Diencephalon (tissue), 2 donors: Measurements from ENCODE around the genes TRA2B and KNG1.

GRCh38 chr3:185712906-185713564 is 111.8 kb downstream of the IGF2BP2 start:
- RAMPAGE, long total RNA, result no peak

DNA sequence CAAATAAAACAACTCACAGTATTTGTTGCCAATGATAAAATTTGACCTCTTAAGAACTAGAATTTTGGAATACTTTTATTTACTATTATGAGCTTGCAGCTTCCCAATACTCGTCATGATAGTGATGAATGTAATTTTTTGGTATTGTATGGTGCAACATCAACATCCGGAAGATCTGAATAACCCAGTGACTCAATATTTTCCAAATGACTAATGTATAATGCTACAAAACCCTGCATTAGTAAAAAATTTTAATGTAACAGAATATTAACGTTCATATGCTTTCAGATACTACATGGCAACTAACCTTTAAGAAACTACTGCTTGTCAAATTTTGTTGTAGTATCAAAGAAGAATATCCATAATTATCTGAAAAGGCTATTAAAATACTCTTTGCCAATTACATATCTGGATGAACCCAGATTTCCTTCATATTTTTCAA is 95.4 kb downstream of the IGF2BP2 start:
- RAMPAGE, long total RNA, result no peak

DNA sequence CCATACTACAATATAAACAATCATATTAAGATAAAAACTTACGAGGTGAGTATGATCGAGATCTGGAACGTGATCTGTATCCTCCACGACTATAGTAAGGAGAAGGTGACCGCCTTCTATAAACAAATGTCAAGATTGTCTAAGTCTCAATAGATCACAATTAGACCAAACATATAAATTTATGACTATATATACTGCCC is 19.6 kb downstream of the TRA2B start:
- RAMPAGE, long total RNA, result no peak

DNA sequence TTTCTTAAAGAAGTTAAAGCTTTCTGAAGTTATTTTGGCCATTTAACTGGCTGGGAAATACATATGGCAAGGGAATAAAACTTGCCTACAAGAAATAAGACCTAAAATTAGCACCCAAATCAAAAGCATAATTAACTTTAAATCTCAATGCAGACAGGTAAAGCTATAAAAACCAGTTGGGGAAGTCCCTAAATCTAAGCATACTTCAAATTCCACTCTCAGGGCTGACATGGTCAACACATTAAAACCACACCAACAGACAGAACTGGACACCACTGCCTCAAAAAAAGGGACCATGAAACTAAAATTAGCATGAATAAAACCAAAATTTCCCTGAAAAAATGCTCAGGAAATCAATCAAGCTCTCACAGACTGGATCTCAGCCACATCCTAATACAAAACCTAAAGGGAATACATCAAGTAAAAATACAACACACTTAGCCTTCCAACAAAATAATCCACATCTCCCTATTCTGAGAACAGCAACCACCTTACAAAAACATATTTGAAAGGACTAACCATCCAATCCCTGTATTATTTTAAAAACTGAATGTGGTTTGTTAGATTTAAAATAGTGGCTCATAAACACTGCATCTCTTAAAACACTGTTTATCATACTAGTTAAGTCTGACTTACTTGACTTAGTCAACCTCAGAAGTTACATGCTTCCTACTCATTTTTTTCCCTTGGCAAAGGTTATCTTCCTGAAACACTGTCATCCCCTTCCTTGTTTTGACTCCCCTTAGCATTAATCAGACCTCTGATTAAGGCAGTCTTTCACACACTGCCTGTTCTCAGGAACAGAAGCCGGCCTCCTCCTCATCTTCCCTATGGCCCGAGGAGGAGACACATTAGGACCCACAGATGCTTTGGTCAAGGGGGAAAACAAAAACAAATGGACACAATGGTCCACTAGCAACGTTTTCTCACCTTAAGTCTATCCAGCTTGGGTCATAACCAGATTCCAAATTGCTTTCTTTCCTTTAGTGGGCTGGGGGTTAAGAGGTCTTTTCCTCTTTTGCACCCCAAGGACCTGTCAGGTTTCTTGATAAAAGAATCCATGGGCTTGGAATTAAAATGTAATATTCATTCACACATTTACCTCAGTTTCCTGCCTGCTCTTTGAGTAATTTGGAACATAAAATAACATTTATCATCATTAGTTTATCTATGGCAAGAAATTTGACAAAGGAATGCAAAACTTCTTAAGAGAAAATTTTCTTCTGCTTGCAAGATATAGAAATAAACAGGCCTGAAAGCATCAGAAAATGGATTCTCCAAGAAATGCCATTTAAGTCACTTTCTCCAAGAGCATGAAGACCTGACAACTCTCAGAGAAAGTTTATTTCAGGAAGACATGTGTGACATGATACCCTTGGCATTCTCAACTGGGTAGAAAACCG is 8.1 kb downstream of the TRA2B start:
- RAMPAGE, long total RNA, result no peak

GRCh38 chr3:185937021-185938130 is at the start of gene TRA2B:
Gene TRA2B (minus strand): TSS chr3:185938014.
- RAMPAGE, long total RNA, result start-site peak on the minus strand at chr3:185937982-185938032, 2,561 and 2,734 reads in 2 replicates

DNA sequence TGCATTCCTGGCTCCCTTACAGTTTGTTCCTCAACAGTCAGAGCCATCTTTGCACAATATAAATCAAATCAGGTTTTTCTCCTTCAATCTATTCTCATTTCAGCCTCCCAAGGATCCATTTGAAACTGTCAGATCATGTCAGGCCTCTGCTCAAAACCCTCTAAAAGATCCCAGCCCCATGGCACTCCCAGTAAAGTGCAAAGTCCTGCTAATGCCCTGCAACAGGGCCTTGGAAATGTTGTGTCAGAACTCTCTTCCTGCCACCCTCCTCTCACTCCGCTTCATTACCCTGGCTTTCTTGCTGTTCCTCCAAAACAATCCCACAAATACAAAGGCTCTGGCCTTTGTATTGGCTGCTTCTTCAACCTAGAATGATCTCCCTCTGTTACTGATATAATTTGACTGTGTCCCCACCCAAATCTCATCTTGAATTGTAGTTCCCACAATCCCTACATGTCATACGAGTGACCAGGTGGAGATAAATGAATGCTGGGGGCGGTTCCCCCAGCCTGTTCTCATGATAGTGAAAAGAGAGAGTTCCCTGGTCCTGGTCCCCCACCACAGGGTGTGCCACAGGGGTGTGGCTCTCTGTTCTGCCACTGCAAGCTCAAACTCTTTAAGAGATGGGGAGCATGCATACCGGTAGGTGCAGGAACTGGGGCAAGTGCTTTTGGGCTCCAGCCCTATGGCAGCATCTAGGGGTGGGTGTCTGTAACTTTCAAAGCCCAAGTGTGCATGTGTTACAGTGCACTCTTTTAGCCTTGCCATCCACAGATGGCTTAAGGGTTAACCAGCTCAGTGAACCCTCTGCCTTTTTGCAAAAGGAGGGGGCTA is 22.9 kb upstream of the TRA2B start:
- RAMPAGE, long total RNA, result no peak

- RAMPAGE, long total RNA, result no peak
Observed at GRCh38 chr3:185986238-185986538, 48.4 kb upstream of the TRA2B start.

- RAMPAGE, long total RNA, result no peak
Observed at GRCh38 chr3:186193417-186193930, 84.6 kb upstream of the ETV5 start.

DNA sequence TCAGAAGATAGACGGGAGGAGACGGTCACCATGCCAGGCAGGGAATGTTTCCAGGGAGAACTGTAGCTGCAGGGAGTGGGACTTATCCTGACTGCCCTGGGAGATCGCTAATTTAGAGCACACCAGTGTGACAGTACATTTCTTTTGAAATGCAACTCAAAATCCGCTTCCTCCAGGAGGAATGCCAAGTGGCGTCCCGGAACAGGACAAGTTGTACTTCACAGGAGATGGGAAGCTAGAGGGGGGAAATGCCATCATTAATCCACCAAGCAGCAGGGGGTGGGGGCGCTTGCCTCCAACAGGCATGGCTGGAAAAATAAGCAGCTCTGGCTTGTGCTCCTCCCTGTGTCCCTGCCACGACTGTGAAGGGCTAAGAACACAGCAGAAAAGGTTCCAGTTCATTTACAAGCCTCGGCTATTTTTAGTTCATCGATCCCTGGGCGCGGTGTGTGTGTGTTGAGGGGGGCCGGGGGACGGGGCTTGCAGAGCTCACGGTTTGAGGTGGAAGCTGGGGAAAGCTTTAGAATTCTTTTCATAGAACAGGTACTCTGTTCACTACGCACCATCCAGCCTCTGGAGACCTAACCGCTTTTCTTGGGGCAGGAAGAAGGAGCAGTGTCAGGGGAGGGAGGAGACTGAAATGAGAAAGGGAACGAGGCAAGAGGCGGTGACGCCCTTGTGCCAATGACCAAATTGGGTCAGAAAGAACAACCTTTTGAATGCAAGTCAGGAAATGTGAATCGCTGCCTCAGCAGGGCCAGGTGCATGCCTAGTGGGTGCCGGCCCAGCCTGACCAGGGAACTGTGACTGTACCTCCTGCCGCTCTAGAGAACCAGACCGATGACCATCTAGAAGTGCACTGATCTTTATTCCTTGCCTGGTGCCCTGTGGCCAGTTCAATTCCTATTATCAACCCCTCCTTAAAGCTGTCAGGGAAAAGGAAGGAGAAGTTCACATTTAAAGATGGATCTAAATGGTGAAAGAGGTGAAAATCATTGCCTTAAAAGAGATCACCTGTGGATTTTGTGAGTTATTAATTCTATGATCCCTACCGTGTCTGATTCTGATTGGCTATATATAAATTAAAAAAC is 51.9 kb upstream of the DGKG start:
- RAMPAGE, long total RNA, result no peak

DNA sequence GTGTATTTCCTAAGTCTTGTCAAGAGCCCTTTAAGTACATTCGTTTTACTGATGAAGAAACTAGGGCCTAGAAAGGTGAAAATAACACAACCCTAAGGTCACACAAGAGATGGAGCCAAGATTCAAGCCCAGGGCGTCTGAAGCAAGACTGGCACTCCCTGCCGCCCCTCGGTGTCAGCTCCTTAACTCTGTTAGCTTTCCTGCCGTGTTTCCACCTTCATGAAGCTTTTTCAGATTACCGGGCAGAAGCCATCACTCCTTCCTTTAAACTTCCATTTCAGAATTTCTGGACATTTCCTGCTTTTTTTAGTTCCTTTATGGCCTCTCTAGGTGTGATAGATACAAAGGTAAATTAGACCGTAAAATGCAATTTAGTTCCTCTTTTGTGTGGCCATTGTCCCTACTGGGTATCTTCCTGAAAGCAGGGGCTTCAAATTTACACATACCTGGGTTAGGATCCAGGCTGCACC is 595 bp upstream of the TBCCD1 start:
- RAMPAGE, long total RNA, result no peak

GRCh38 chr3:186598106-186598910 is 14.6 kb upstream of the AHSG start:
- RAMPAGE, long total RNA, result no peak

- RAMPAGE, long total RNA, result no peak
Observed at GRCh38 chr3:186633973-186634412, 6.2 kb upstream of the FETUB start.

DNA sequence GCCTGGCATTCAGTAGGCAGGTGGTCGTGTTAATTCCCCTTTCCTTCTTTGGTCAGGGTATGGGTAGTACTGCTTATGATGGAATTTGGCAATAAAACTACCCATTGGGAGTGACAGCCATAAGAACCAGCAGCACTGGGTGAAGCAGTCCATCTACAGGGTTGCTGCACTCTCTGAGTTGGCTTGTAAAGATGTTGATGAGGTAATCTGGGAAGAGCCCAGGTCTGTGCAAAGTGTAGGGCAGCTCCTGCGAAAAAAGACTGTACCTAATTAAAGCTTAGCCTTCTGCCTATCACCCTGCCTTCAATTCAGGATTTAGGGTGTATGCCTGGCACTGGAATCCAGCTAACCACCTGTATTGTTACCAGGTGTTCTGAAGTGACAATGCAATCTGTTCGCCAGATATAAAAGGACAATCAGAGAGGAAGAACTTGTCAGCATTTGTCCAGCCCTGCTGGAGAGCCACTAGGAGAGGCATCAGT is 4.6 kb upstream of the FETUB start:
- RAMPAGE, long total RNA, result no peak

DNA sequence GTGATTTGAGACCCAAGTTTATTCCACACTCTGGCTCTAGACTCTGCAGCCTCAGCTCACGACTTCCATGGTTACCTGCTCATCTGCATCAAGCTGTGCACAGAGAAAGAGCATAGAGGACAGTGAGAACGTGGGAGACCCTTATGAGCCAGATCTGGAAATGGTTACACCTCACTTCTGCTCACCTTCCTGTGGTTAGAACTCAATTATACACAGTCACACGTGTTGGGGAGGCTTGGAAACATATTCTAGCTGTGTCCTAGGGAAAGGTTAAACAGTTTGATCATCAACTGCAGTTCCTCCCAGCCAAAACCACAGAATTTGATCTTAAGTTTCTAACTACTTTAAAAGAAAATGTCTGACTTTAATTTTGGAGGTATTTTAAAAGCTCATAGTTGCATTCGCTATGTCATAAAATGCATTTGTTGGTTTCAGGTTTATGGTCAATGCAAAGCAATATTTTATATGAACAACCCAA is 1.9 kb downstream of the FETUB start:
- RAMPAGE, long total RNA, result no peak

DNA sequence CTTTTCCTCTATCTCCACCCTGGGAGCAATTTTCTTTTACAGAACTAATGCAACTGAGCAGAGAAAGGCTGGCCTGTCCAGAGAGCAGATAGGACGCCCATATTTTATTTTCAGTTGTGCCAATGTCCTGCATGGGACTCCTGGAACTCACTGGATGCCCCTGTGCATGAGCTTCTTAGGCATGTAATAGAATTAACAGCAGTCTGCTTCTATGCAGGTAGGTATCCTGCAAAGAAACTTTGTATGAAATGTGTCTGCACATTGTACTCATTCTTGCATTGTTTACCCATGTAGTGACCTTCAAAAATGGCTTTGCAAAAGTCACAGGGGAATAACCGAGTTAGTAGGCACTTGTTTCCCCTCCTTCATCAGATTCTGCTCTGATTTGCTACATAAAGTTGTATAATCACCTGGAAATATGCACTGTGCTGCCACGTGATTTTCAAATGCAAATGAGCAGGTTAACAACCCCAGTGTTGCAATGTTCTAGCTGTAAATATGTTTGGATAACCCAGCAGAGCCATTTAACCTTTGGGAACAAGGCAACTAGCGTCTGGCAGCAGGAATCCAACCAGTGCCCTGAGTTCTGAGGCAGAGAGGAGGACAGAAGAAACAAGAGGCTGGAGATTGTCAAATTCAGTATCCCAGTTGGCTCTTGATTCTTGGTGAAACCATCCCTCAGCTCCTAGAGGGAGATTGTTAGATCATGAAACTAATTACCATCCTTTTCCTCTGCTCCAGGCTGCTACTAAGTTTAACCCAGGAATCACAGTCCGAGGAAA is at the start of gene KNG1:
Gene KNG1 (plus strand): TSS at position 523 of the 782 bp plus-strand sequence.
- RAMPAGE, long total RNA, result no peak

DNA sequence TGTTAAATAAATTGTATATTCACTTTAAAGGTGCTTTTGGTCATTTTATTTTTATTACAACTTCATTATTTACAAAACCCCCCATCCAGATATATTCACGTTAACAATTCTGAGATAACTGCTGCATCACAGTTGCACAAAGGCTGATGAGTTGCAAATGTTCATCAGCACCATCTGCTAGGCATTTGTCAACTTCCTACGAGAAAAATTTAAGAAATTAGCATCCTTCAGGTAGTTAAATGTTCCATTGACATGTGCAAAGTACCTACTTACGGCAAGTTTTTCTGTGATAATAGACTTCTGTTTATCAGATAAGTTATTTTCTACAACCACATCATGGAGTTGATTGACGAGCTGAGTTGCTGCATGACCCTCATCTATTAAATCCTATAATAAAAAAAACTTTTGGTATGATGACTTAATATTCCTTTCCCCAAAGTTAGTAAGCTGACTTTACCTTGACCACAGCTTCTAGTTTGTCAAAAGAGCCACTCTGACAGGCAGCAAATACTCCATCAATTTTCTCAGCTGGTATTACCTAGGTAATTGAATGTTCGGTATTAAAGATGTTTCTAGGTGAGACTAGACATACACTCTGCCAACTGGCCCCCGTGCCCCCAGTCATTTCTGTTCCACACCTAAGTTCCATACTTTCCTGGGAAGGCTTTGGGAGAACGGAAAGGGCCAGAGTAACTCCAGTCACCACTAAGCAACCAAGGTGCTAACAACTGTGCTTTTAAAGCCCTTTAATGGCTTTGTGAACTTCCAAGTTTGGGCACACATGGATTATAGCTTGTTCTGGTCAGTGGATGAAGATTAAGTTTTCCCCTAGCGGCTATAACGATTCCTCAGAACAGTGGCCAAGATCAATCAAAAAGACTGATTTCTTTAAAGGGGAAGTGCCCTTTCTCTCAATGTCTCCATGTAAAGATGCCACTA is 6.8 kb downstream of the EIF4A2 start:
- RAMPAGE, long total RNA, result no peak

- RAMPAGE, long total RNA, result no peak
Observed at GRCh38 chr3:186932184-186932454, 1.8 kb downstream of the ST6GAL1 start.

- RAMPAGE, long total RNA, result no peak
Observed at GRCh38 chr3:186976060-186976259, 45.6 kb downstream of the ST6GAL1 start.

- RAMPAGE, long total RNA, result no peak
Observed at GRCh38 chr3:186993201-186993917, 63.0 kb downstream of the ST6GAL1 start.

DNA sequence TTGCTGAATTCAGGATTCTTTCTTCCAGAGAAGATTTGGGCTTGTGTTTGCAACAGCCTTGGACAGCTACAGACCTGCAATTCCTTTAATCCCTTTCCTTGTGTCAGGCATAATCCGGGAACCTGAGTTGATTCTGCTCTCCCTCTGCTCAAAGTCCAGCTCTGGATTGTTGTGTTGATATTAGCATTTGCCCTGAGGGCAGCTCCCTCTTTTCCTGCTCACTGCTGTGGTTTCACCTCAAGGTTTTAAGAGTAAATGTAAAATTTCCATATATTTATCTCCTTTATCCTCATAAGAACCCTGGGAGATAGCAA is 23.3 kb upstream of the RTP1 start:
- RAMPAGE, long total RNA, result no peak